Hematopoietic multipotent progenitor cell (in vitro differentiated cells): ENCODE measurements around the gene PAQR5.

DNA sequence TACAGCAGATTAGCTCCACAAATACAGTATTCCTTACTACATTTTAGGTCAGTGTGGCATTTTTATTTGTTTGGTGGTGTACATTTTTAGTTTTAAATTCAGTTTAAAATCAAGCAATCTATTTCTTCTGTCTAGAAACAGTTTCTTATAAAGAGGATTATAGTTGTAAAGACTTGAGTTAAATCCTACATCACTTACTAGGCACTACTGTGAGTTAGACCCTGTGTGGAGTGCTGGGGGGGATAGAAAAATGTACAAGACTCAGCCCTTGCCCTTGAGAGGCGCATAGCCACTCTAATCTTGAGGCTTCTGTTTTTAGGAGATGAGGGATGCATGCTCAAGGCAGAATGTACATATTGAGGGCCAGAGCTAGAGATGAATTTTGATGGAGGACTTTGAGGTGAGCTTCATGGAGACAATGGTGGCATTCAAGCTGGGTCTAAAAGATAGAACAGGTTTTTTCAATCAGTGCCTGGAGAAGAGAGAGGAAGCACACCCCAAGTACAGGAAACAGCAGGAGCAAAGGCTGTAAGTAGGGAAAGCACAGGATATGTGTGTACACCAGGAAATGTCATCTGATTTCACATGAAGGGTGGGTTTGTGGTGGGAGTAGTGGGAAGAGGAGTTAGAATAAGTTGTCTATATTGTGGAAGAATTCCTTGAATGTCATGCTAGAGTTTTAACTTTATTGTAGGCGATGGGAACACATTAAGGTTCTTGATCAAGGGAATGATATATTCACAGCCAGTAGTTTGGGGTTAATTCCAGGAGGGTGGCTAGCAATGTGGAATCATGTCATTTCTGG is 99.8 kb downstream of the MAP2K5 start:
- CAGE, long polyA plus RNA, result no peak

DNA sequence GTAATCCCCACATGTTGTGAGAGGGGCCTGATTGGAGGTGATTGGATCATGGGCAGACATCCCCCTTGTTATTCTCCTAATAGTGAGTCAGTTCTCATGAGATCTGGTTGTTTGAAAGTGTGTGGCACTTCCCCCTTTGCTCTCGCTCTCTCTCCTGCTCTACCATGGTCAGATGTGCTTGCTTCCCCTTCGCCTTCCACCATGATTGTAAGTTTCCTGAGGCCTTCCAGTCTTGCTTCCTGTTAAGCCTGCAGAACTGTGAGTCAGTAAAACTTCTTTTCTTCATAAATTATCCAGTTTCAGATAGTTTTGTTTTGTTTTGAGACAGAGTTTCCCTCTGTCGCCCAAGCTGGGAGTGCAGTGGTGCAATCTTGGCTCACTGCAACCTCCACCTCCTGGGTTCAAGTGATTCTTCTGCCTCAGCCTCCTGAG is 26.0 kb downstream of the SKOR1 start:
- CAGE, long polyA plus RNA, result no peak

GRCh38 chr15:67884157-67885343 is 59.2 kb downstream of the SKOR1 start:
- CAGE, long polyA plus RNA, result no peak

- CAGE, long polyA plus RNA, result no peak
These were observed 112.5 kb upstream of the PIAS1 start for GRCh38 chr15:67941585-67941965.

- CAGE, long polyA plus RNA, result no peak
These were observed 19.6 kb downstream of the PIAS1 start for GRCh38 chr15:68073650-68074081.

- CAGE, long polyA plus RNA, result no peak
These were observed 65.8 kb downstream of the ITGA11 start for GRCh38 chr15:68365930-68366749.

- CAGE, long polyA plus RNA, result no peak
These were observed 47.4 kb upstream of the ITGA11 start for GRCh38 chr15:68479315-68479817.

DNA sequence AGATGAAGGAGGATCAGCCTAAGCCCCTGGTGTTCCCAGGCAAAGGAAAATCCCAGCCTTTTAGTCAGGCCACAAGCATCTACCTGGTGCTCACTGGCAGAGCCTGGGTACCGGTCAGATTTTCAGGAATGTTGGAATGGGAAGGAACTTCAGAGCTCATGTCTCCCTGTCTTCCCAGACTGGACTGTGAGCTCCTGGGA is 117.9 kb downstream of the CORO2B start:
- CAGE, long polyA plus RNA, result no peak

DNA sequence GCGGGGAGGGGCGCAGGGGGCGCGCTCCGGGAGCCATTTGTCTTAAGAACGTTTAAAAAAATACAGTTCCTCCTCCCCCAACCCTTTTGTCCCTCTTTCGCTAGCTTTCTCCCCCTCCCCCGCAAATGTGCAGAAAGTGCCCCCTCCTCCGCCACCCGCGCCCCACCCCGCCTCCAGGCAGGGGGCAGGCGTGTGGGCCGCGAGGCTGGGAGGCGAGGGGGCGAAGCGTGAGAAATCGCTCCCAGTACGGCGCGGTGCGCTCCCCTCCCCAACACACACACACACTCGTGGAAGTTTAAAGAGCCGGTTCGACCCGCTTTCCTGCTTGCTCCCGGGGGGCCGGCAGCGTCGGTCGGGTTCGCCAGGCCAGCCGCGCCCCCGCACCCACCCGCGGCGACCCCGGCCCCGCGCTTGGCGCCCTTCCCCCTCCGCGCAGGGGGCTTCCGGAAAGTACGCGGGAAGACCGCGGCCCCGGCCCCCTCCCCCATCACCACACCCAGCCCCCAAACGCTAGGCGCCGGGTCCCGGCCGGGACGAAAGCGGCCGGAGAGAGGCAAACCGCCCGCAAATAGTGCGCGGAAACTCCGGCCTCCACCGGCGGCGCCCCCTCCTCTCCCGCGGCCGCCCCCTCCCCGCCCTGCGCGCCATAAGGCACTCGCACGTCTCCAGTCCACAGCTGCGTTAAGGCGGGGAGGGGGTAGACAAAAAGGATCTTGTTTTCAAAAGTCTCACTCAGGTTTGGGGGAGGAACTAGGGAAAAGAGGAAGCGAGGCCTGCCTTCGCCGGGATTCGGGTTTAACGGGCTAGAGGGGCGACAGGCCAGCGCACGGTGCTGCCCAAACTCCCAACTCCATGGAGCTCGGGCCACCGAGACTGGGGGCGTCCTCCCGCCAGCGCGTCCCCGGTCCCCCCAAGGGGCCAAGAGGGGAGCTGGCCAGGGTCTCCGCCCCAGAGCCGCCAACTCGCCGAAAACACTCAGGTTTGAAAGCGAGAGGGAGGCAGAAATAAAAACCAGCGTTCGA is 2.0 kb downstream of the ANP32A start:
- CAGE, long polyA plus RNA, result no peak

GRCh38 chr15:69163409-69163745 is 2.9 kb downstream of the GLCE start:
- CAGE, long polyA plus RNA, result no peak

GRCh38 chr15:69298655-69299686 is at the start of gene PAQR5:
Gene PAQR5, plus strand, starts transcription at chr15:69298912.
- CAGE, long polyA plus RNA, result no peak

DNA sequence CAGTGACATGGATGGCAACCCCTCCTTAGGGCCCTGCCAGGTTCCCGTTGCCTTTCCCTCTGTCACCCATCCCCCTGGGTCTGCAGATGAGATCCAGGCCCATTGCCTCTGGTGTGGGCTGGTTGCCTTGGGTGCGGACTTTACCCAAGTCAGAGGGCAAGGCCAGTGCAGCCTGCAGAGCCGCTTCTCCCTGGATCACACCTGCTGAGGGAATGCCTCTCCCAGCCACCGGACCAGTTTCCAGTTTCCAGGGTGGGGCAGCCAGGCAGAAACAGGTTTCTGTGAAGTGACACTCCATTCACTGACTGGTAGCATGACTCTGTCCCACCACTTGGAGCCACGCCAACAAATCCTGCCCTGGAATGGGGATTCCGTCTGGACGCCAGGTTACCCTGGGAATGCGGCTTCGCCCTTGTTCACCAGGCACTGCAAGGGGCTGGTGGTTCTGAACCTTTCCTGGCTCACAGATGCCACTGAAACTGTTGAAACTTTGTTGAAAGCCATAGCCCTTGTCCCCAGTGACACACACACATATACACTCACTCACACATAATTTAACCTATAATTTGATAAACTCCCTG is 30.1 kb downstream of the PAQR5 start:
- CAGE, long polyA plus RNA, result no peak

- CAGE, long polyA plus RNA, result no peak
These were observed 35.5 kb downstream of the RPLP1 start for GRCh38 chr15:69488129-69488460.

GRCh38 chr15:69561556-69562535 is 109.2 kb downstream of the RPLP1 start:
- CAGE, long polyA plus RNA, result no peak

DNA sequence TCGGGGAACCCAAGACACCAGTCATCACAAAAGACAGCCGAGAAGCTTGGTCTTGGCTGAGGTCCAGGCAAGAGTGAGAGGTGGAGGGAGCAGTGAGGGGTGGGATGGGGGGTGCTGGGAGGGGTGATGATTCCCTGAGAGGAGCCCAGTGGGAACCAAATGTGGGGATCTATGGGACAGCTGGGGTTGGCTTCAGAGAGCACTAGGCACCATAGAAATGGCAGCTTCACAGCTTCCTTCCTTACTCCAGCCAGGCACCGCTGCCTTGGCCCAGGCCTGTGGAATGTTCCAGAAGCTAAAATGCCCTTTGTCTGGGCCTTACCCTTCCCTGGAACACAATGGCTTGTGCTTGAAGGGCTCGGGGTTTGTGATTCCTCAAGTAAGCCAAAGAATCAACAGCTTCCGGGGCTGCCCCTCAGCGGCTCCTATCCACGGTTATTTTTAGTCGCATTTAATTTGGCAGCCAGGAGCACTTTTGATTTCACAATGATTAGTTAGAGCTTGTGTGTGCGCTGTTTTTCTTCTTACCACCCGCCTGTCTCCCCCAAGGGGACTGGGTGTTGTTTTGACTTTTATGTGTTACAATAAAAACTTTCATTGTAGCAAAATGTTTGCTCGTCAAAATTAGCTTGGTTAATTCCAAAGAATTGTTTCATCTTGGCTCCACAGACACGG is 74.0 kb downstream of the TLE3 start:
- CAGE, long polyA plus RNA, result no peak

- CAGE, long polyA plus RNA, result no peak
These were observed 30.4 kb downstream of the TLE3 start for GRCh38 chr15:70067100-70068030.

DNA sequence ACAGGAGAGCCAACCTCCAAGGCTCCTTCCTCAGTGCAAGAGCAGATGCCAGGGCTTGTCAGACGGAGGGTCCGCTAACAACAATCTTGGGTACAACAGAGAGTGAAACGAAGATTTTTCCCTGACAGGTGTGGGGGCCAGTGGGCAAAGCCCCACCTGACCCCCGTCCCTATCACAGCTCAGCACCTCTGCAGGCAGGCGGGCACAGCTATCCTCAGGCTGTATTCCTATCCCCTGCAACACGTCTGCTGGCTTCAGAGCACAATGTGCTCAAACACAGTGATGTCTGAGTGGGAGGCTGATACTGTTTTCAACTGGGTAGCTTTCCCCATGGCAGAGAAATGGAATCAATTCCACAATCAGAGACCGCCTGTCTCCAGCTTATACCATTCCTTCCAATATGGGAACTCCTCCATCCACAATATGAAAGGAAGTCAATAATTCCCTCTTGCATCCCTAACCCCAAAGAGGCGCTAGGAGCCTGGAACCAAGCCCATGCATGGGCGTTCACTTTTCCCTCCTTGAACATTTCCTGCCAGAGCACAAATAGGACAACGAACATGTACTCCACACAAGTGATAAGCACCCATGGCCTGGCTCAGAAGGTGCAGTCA is 27.9 kb downstream of the TLE3 start:
- CAGE, long polyA plus RNA, result no peak

DNA sequence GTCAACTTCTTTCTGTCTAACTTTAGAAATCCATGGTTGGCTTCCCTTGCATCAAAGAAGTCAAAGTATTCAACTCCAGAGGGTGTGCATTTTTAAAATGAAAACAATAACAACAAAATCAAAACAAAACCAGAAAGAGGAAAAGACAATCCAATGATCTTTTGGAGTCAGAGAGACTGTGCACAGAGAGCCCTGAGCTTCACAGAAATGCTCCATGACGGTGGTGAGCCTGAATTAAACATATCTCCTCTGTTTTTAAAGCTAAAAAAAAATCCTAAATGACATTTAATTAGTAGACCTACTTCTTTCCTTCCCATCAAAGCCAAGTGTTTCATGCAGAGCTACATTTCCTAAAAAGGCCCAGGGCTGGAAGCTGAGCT is 230.7 kb upstream of the TLE3 start:
- CAGE, long polyA plus RNA, result no peak

GRCh38 chr15:70340270-70340658 is 242.5 kb upstream of the TLE3 start:
- CAGE, long polyA plus RNA, result no peak

DNA sequence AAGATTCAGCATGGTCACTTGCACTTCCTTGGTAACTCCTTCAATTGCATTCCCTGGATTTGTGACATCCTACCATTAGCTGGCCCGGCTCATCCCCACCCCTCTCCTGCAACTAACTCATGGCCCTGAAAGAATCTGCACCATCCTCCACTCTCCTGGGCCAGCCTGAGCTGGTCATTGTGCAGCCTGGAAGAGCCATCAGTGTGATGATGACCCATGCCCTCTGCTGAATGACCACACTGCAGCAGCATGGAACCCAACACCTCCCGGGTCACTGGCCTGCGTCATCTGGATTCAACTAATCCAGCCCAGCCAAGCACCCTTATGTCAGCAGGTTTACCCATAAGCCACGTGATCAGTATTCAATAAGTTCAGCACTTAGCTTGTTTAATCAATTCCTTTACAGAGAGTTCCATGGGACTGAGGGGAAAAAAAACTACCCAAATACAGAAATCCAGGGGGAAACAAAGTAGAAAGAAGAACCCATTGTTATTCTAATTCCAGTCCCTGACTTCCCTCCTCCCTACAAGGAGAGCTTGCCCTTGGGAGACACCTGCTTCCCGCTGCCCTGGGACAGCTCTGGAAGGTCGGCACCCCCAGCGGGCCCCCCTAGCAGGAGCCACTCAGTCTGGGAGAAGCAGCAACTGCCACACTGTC is 309.0 kb upstream of the TLE3 start:
- CAGE, long polyA plus RNA, result no peak